Pulmonary artery (tissue), 1 donor: ENCODE measurements around a stretch of chr13.

- PRO-cap = unidirectional peak, minus-strand start at chr13:87720872
Observed at GRCh38 chr13:87720568-87721146, 49.5 kb downstream of the SLITRK5 start.

DNA sequence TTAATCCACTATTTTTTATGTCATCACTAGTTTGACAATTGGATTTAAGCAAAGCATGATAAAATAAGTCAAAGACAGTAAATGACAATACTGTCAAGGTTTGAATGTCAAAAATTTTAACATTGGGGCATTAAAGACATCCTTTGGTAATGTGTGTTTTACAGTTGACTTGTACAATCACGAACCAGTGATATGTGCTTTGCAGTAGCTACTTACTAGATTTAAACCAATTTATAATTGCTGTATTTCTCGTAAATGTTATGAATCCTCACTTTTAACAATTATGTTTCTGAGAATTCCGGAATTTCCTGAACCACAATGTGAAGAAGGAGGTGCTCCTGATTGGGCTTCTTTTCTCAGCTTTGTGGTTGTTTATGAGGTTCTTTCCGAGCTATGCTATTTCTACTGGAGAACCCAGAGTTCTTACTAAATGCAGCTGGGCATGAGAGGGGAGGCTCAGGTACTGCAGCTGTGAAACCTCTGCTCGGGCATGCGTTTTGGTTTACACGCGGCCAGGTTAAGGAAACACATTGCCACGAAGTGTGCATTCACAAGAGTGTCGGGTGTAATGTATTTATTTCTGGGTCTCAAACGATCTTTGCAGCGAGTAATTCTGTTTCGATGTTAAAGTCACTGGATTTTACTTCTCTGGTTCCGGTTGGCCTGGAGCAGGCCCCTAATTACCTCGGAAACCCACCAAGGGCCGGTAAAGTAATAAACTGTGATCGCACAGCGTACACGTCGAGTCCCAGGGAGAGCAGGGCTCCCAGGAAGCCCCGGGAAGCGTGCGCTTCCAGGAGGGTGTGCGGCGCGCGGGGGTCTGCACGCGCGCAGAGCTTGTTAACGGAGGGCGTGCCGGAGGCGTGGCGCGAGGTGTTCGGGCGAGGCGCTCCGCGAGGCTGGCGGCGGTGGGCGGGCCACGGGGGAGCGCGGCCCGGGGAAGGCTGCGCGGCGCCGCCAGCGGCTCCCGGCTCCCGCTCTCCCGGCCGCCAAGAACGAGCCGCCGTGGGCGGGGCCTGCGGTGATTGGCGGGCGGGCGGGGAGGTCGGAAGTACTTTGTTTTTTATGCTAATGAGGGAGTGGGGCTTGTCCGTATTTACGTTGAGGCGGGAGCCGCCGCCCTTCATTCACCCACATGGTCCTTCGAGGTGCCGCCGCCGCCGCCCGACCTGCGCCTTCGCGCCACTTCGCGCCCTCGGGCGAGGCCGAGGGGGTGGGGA is 51.4 kb upstream of the GPC5 start:
- PRO-cap = bidirectional peak, plus-strand start at position 1,126 of the sequence, minus-strand start at position 984 of the sequence

DNA sequence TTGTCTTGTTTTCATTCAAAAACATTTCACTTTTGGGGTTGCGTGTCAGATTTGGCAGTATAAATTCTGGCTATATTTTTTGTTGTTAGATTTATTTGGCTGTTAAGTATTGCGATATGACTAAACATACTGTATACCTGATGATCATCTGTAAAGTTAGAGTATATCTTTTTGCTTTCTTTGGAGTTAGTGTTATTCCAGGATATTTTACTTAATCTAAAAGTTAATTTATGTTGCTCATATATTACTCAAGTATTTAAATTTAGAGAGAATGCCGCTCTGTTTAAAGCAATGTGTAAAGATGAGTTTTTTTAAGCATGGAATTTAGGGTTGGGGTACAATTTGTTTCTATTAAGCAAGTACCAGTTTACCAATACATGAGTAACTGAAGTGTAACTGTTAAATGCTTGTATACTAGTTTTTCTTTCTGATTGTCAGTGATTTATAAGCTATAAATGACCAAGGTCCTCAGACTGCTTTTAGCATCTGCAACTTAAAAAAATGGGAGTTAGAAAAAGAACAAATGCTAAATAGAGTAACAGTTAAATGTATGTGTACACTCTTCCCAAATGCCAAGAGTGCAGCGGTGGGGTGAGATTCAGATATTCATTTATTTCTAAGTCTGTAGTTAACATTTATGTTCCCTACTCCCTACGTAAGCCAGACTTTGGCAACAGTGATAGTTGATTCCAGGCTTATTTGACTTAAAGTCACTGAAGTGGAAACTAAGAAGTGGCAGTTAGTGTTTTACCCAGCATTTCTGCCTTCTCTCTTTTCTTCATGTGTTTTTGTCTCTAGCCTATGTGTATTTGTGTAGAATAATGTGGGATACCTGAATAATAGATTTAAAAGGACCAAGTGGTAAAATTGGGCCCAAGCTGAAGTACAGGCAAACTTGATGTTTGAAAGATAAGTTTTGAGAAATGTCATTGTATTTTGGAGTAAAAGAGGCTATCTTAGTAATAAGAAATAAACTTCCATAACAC is 46.6 kb upstream of the GPC5 start:
- PRO-cap = no peak

DNA sequence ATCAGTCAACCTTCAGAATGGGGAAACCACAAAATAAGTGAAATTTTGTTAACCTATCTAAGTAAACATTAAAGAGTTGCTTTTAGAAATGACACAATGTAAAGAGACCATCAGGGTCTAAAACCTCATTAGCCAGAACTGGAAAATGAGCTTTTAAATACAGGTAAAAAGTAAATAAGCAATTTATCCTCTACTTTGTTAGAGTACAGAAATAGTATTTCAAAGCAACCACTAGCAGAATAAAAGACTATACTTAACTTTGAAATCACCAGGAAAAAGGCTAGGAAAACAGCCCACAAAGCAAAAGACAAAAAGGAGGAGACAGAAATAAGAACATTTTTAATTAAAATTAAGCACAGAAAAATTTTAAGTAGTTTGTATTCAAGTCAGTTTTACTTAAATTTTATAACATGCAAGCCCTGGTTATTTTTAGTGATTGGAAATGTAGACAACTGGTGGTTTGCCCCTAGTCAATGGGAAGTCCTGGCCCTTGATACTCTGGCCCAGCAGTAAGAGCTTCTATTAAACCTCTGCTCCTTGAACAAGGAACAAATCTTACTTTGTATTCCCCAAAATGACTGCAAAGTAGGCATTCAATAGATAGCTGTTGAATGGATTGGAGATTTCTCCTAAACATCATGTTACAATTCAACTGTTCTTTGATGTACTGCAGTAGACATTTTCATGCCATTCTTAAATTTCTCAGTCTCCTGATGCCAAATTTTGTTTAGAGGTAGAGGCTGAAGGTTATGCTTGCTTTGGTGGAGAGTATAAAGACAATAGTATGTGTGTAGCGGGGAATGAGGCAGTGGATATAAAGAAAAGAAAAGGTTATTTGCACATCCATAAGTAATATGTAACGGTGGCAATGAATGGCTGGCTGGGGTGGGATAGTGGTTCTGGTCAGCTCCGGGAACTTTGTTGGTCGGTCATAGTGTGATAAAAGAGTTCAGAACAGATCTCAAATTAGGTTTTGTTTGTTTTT is 38.3 kb upstream of the GPC5 start:
- PRO-cap = no peak

DNA sequence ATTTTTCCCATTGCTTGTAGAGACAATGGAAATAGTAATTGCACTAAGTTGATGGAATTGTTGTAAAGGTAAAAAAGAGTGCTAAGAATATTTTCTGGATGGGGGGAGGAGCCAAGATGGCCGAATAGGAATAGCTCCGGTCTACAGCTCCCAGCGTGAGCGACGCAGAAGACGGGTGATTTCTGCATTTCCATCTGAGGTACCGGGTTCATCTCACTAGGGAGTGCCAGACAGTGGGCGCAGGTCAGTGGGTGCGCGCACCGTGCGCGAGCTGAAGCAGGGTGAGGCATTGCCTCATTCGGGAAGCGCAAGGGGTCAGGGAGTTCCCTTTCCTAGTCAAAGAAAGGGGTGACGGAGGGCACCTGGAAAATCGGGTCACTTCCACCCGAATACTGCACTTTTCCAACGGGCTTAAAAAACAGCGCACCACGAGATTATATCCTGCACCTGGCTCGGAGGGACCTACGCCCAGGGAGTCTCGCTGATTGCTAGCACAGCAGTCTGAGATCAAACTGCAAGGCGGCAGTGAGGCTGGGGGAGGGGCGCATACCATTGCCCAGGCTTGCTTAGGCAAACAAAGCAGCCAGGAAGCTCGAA is 474.1 kb upstream of the GPC6 start:
- PRO-cap = no peak

DNA sequence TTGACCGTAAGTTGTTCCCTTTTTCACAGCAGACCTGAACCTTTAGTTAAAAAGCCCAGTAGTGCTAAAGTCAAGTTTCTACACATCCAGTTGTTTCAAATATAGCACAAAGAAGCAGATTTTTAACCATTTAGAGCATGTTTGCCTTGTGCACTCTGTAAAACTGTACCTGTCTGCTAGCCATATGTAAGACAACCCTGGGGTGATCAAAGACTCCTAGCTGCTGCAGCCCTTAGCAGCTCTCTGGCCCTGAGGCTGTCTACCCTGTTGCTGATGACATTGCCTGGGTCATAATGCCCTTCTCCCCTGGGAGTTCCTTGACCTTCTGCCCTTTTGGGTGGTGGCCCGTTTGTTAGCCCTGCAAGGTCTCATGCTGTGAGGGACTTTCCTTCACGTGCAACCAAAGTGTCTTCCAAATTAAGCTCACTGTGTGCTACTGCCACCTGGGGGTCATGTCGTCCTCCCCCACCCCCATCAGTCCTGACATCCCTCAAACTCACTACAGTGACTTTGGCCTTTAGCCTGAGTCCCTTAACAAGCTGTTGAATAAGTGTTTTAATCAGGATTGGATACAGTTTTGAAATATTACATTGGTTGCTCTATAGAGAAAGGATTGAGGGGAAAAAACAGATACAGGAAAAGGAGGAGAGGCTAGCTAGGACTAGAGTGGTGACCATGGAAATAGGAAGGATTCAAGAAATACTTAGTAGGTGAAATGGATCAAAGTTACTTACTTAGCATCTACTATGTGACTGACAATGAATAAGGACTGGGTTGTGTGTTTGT is 7.5 kb downstream of the GPC6 start:
- PRO-cap = no peak

- PRO-cap = no peak
Observed at GRCh38 chr13:94303524-94304106, 175.9 kb downstream of the DCT start.

DNA sequence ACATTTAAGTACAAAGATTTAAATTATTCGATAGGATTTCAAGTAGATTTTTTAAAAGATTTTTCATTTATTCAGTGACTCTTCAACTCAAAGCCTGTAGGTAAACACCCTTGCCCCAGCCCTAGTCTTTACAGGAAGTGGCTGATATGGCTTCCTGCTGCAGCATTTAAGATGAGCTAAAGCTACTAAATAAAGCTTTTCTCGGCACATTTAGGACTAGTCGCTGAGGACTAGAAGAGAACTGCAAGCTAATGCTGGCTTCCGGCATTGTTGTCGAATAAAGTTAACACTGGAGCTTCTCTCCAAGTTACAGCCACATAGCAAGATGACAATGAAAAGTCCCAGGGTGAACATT is 155.7 kb downstream of the DCT start:
- PRO-cap = no peak

DNA sequence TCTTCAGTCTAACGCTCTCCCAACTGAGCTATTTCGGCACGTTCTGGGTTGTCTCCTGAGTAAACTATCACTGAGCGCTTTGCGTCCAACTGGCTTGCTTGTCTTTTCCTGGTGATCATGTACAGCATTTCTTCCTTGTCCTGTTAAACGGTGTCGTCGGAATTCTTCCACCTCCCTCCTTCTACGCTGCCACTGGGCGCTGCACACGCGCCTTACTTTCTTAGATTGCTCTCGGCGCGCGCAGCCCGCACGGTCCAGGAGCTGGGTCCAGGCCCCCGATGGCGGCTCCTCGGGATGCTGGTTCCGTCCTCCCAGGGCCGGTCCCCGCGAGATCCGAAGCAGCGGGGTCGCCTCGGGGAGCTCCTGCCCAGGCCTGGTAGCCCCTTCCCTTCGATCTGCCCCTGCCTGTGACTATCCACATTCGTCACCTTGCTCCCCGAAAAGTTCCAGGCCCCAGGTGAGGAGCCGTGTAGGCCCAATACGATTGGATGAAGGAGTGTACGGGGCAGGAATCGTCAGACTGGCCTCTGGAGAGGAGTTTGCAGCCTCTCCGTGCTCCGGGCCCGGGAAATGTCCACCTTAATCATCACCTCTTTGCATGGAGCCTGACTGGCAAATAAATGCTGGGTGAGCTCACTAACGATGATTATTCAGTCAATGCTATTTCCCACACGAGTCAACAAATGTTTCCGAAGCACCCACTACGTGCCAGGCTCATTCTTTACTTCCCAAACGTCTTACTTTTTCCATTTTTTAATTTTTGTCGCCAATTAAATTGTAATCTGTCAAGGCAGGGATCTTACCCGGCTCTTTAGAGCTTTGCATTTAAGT is 46.1 kb downstream of the TGDS start:
- PRO-cap = no peak

DNA sequence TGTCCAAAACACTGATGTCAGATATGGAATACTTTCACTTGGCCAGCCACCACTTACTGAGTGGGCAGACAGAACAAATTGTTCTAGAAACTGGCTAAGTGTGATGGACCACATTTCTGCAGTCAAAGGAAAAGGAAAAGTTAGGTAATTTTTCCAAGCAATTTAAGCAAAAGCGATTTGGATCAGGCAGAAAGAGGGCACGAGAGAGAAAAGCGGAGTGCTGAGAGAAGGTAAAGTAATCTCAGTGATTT is 137.9 kb upstream of the SOX21 start:
- PRO-cap = no peak

DNA sequence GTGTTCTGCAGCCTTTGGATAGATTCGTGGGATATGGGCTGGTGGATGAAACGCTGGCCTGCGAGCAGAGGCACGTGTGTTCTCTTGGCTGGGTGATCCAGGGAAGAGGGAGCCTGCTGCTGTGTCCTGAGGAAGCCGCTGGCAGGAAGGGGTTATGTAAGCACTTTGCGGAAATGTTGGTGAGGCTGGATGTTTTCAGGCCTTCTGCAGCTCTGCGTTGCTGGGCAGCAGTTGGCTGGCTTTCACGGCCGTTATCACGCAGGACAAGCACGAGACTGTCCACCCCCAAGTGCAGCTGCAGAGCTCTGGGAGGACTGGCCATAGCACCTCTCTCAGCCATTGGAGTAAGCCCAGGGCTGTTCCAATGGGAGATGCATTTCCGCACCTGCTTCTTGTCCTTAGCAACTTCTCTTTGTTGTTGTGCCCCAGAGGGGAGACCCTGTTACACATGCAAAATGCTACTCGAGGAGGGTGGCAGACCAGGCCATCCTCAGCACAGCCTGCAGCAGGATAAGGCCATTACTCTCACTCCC is 147.0 kb upstream of the SOX21 start:
- PRO-cap = no peak

GRCh38 chr13:95191739-95192302 is 109.4 kb downstream of the ABCC4 start:
- PRO-cap = no peak

GRCh38 chr13:95192740-95193374 is 108.4 kb downstream of the ABCC4 start:
- PRO-cap = no peak

DNA sequence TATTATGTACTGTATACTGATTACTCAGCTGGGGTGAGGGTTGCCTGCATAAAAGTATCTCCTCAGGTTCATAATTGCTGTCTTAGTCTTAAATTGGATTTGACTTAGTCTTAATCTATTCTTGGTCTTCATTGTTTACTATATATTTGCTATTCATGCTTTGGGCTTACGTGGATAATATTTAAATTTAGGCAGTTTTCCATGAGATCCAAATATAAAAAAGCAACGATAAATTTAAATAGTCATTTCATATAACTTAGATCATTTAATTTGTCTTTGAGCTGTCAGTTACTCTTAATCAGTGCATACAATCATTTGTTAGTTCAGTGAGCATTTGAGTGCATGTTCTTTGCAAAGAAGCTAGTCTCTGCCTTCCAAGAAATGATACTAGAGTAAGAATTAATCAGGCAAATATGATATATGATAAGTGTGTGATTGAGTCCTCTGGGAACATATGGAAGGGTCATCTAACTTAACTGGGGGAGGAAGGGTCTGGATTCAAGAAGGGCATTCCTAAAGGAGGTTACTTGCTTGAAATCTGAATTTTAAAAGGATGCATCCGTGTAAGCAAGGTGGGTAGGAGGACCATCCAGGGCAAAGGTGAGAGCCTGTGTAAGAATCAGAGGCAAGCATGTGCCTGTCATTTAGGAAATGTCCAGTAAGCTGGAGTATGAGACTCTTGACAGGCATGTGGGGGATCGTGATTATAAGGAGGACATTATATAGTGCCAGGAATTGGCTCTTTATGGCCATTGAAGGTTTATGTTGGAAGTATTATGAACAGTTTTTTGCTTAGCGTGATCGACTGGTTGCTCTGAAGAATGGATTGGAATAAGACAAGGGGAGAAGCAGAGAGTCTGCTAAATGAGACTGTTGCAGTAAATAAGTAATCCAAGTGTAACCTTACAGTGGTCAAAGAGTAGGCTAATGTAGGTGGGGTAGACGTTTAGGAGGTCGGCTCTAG is 70.2 kb downstream of the DNAJC3 start:
- PRO-cap = no peak

DNA sequence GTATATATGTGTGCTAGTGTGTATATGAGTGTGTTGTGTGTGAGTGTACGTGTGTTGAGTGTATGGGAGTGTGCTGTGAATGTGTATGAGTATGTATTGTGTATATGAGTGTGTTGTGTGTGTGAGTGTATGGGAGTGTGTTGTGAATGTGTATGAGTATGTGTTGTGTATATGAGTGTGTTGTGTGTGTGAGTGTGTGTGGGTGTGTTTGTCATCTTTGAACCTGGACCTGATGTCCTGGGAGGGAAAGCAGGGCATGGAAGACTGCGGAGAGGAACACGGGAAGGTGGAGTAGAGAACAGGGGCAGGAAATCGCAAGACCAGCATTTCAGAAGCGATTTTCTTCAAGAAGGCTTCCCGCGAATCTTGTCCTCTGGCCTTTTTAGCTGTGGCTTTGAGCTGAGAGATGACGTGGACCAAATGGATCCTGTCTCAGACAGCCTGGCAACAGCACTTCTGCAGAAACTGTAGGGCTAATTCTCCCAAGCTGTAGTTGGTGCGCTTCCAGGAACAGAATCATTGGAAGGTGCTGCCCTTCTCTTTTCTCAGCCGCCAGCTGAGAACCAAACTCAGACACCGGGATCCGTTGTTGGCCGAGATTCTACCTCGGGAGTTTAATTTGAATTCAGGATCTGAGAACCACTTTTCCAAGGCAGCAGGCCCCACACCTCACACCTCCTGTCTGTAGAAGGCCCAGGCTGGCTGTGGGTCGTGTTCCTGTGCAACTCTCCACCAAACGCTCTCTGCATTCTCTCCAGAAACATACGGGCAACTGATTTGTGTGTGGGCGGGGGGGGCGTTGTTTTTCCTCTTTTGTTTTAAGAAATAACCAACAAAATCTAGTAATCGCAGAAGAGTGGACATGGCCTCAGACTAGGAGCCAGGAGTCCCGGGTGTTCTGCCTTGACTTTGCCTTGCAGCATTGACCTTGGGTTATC is 94.6 kb upstream of the RAP2A start:
- PRO-cap = no peak

- PRO-cap = no peak
Observed at GRCh38 chr13:97367457-97368021, 66.4 kb upstream of the RAP2A start.

GRCh38 chr13:97384385-97384821 is 49.6 kb upstream of the RAP2A start:
- PRO-cap = no peak

- PRO-cap = no peak
Observed at GRCh38 chr13:97407254-97408053, 26.5 kb upstream of the RAP2A start.

GRCh38 chr13:98144997-98145606 is 2.2 kb downstream of the FARP1 start:
- PRO-cap = no peak

GRCh38 chr13:98266148-98266766 is 89.2 kb upstream of the RNF113B start:
- PRO-cap = no peak